ENCODE measurements around a stretch of chr6.

GRCh38 chr6:169653684-169654135 lies 48.1 kb downstream of the WDR27 start:
- RRBS = no CpG with 5 or more reads among the region's 6 CpGs

GRCh38 chr6:169667715-169668387 lies 34.0 kb downstream of the WDR27 start:
- RRBS = 97% methylated on average over 5 of the region's 35 CpGs

GRCh38 chr6:169714099-169715201 lies 9.8 kb downstream of the PHF10 start:
- RRBS = no CpG with 5 or more reads among the region's 12 CpGs

GRCh38 chr6:169720761-169721259 lies 3.5 kb downstream of the PHF10 start:
- RRBS = no CpG with 5 or more reads among the region's 2 CpGs

DNA sequence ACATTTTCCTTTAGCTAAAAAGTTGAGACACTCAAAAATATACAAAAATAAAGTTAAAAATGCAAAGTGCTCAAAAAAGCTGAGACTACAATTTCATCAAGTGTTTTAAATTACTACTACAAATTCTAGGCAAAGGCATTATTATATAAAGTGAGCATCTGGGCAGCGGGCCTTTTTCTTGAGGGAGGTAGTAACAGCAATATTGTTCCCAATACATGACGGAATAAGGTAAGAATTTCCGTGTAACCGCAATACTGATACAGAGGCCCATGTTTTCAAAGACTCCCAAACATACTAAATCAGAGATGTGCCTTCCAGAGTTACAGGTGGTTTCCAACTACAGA lies 1.9 kb downstream of the PHF10 start:
- RRBS = no CpG with 5 or more reads among the region's 4 CpGs

- RRBS = no CpG with 5 or more reads among the region's 18 CpGs
Measured at GRCh38 chr6:169722801-169723233, 1.5 kb downstream of the PHF10 start.

GRCh38 chr6:169765669-169766154 lies 14.3 kb downstream of the ERMARD start:
- RRBS = no CpG with 5 or more reads among the region's 10 CpGs

GRCh38 chr6:169789891-169790186 lies 38.4 kb downstream of the ERMARD start:
- RRBS = 10% methylated on average over 6 of the region's 20 CpGs

DNA sequence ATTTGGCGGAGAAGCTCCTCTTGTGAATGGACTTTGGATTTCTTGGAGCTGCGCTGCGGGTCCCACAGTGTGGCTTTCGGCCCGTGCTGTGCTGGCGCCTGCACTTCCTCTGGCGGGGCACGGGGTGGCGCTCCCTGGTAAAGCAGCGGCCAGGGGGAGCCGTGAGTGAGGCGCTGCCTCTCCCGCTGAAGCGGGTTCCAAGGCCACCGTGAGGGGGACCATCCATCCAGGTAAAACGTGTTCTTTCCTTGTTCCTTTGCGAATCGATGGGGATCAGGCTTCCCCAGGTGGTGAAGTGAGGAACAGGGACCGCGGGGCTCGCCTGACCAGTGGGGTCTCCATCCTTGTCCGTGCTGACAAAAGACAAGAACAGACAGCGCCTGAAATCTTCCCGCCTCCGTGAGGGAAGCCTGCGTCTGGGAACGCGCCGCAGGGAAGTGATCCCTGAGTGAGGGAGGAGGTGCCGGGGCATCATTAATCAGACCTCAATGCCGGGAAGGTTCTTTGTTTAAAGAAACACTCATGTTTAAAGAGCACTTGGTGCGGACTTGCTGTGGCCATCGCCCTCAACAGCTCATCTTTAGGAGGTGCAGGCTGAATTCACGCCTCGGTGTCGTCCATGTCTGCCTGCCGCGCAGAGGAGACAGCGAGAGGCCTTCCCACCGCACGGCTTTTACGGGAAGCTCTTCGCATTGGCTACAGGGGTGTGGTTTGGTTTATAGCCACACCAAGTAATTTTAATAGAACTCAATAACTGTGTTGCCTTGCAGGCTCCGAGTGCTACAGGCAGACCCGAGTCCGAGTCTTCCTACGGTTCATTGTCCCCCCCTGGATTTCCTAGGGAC lies 39.0 kb downstream of the ERMARD start:
- RRBS = no CpG with 5 or more reads among the region's 47 CpGs

- RRBS = no CpG with 5 or more reads among the region's 7 CpGs
Measured at GRCh38 chr6:169799428-169799783, 48.0 kb downstream of the ERMARD start.

DNA sequence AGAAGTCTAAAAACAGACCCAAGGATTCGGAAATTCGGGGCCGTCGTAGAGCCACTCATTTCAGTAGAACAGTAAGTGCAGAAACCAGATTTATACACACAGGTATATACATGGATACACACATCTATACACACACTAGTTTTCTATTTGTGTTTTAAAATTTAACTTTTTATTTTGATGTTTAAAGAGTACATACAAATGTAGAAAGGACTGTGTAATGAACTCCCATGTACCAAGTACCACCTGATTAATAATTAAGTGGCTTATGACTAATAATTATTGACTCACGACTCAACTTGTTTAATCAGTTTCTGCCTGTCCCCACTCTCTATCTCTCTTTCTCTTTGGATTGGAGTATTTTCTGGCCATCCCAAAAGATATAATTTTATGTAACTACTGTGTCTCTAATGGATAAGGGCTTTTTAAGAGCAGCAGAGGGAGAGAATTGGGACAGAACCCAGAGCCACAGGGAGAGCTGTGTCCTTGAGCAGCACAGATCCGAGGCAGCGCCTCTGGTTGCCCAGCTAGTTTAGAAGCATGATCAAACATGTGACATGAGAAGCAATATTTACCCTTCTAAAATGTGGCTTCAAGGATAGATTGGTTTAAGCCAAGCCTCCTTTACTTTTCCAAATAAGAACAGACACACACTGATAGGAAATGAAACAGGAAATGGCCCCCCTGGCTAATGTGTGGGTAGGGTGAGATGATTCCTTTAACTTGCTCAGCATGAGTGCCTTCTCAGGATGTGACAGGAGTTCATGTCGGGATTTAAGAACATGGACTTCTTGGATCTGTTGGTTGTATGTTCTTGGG lies 80.9 kb downstream of the ERMARD start:
- RRBS = no CpG with 5 or more reads among the region's 8 CpGs

GRCh38 chr6:170046054-170046568 lies 244.8 kb downstream of the DLL1 start:
- RRBS = no CpG with 5 or more reads among the region's 23 CpGs

DNA sequence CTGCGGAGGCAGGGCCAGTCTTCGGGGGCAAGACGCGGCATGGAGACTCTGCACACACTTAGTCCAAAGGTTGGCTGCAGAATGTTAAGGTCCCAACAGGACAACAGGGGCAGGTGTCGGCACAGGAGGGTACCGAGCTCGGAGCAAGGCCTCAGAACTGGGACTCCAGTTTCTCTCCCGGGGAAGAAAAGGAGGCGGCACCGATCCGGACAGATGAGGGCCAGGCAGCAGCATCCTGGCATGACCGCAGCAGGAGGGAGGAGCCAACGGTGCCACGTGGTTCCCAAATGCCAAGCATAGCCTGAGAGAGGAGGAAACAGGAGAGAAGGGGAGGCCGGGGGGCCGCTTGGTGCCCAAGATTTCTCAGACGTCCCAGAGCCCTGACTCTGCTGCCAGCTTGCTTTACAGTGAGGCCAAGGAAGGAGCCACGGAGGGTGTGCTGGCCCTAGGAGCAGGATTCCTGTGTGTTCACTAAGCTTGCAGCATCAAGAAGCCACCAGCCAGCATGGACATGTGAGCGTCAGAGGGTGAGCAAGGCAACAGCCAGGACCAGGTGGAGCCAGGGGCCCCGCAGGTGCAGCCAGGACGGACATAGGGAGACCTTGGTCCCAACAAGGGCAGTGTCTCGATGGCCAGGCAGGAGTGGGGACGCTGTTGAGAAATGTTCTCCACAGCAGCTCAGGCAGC lies 143.9 kb downstream of the DLL1 start:
- RRBS = no CpG with 5 or more reads among the region's 23 CpGs

GRCh38 chr6:170152269-170153356 lies 138.3 kb downstream of the DLL1 start:
- RRBS = 61% methylated on average over 2 of the region's 42 CpGs

DNA sequence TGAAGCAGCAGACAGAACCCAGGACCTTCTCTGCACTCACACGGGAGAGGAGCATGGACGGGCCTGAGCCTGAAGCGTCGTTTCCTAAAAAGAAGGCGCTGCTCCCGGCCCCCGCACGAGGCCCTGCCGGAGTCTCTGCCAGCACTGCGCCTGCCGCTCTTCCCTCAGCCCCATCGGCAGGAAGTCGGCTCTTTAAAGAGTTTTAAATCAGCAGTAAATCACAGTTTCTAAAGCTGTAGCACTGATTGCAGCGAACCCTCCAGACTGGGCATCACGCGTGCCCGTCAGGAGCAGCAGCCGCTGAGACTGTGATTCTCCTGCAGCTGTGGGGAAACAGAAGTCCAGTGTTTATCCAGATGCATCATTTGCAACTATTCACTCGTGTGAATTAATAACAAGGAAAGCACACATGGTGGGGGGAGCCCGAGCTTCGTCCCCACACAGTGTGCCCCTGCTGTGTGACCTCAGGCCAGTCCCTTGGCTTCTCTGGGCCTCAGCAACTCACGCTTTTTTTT lies 28.4 kb downstream of the DLL1 start:
- RRBS = no CpG with 5 or more reads among the region's 22 CpGs

DNA sequence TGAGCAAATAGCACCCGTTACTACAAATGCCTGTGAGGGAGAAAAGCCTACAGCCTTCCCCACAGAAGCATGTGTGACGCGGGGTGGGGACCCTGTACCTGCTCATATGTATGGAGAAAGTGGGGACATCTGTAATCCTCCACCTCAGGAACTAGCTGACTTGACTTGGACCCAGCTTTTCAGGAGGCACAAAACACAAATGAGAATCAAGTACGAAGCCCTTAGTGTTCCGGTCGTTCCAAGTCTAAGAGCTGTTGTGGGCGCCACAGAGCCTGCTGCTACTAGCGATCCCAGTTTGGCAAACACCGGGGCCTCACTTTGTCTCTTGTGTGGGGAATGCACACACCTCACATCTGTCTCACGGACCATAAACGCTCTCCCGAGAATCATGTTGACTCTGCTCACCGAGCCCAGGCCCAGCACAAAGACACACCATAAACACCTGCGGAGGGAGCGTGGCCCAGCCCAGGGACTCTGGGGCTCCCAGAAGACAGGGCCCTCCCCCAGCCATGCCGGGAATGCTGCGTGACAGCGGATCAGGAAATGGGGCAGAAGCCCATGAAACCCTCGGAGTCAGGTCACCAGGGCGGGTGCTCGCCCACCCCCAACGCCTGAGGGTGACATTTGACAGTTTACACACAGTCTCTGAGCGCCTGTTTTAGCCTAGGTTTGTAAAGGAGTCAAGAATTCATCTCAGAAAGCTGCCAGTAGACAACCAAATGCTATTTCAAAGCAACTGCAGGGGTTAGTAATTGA lies 21.5 kb downstream of the DLL1 start:
- RRBS = 96% methylated on average over 5 of the region's 23 CpGs

GRCh38 chr6:170288137-170288793 lies 2.6 kb downstream of the DLL1 start:
- RRBS = no CpG with 5 or more reads among the region's 35 CpGs

DNA sequence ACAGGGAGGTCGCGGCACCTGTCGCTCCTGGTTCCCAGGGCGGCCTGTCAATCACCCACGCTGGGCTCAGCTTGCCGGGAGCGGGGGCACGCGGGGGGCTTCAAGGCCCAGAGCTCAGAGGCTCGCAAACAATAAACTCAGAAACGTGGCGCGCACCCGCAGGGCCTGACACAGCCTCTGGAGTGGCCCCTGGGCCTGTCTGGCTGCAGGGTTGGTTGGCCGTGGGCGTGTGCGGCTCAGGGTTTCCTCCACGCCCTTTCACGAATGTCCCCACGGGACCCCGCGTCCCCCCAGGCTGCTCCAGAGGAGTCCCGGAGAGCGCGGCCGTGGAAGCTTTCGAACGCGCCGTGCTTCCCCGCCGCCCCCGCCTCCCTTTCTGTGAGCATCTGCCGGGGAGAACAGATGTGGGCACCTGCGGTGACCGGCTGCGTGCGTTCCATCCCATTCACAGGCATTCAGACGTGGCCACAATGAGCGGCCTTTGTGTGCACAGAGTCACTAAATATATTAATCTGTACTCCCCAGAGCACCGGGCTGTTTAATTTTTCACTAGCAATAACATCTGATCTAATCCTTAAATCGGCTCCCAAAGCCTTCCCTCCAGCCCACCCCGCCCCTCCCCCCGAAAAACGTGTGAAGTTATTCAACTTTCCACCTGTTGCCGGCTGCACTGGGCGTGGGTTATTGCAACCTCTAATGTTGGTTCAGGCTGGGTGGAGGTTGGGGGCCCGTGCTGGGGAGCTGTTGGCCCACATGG lies 6.3 kb upstream of the DLL1 start:
- RRBS = 94% methylated on average over 12 of the region's 48 CpGs

- RRBS = no CpG with 5 or more reads among the region's 14 CpGs
Measured at GRCh38 chr6:170378291-170378846, 71.8 kb downstream of the FAM120B start.

DNA sequence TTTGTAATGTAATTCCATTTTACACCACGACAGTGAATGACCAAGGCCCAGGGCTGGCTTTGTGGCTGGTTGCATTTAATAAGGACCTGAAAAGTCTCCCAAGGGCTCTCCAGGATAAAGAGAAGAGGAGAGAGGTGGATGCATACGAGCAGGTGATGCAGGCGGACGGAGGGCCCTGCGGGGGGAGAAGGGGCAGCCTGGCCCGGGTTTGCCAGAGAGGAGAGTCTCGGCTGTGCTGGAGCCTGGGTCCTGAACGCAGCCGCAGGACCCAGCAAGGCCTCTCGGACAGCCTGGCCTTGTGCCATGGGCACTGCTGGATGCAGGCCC lies 98.3 kb downstream of the PSMB1 start:
- RRBS = no CpG with 5 or more reads among the region's 10 CpGs

All from Jurkat, Clone E6-1 (cell line).